SK-MEL-5 (cell line): ENCODE data around the genes CSNK1G1, SPG21 and HACD3.

GRCh38 chr15:64014792-64015472, 31.4 kb downstream of the DAPK2 start:
RAMPAGE:
- cytosol, long total RNA = no peak
- long total RNA = no peak
- nucleus, long total RNA = no peak

DNA sequence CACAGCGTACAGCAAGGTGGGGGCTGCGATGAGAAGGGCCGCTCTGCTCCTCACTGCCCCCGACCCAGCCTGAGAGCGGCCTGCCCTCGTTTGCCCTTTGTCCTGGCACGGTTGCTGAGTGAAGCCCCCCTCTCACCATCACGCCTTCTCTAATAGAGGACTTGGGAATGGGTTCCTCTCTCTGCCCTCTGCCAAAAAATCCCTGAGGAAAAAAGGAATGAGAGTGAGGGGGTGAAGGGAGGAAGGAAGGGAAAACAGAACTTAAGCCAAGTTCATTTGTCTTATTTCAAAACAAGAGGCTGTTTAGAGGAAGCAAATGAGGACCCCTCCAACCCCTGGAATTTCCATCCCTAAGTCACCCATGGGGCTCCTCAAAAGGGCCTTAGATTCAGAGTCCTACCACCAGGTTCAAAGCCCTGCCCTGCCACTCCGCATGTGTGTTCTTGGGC, 685 bp upstream of the DAPK2 start:
RAMPAGE:
- cytosol, long total RNA = no peak
- long total RNA = no peak
- nucleus, long total RNA = no peak

DNA sequence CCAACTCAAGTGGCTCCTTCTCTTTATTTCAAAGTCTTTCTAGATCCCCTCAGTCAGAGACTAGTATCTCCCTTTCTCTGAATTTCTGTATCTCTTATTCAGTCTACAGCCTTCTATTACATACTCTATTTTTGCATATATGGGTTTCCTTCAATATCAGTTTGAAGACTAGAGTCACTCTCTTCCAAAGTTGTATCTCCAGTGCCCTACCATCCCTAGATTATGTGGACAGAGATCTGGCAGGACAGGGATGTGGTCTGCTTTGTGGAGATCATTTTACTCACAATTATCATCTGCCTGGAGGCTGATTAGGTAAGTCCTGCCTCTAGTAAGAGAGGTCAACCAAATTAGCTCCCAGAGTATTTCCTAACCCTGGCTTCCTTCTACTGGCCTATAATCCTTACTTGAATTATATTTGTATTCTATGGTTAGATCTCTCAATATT, 1.2 kb downstream of the CIAO2A start:
RAMPAGE:
- cytosol, long total RNA = no peak
- long total RNA = no peak
- nucleus, long total RNA = no peak

DNA sequence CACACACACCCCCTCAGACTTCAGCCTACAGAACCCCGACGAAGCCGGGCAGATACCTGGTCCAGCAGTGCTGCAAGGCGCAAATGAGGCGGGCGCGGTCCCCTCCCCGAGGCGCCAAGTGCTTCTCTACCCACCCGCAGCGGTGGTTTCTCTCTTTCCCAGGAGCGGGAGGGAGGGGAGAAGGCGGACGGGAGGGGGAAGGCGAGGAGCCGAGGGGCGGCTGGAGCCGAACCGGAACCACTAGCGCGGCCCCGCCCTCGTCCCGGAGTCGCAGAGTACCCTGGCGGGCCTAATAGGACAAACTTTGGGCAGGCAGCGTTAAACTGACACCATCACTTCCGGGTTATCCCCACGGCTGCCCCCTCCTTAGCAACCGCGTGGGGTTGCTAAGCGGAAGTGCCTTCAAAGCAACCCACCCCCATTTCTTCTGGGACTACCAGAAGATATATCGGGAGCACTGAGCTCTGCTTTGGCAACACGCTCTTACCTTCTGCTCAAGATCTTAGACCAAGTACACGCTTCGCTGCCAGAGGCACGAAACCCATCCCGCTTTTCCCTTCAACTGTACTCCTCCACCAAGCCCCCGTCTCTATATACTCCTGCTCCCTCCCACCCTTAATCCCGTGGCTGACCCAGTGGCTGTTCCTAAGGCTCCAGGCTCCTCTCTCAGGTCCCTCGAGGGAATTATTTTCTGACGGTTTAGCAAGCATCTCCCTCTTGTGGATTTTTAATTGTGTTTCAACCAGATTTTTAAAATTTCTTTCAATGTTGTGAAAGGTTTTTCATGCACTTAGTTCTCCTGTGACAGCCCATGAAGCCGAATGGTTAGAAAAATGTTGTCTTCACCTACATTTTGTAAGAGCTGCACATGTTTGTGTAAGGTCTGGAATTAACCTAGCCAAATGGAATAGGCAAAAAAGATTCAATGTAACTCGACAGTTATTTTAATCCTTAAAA, at the start of gene CSNK1G1:
TSS of gene CSNK1G1 (minus strand) at position 242 of the 957 bp plus-strand sequence.
RAMPAGE:
- cytosol, long total RNA = no peak
- long total RNA = no peak
- nucleus, long total RNA = no peak

DNA sequence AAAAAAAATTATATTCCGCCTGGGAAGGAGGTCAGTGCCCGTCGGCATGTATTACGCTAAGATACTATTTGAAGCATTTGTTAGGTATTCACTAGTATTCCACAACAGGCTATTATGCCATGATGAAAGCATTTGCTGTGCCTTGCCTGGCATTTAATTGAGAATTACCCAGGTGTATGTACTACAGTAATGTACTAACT, 3.2 kb downstream of the TRIP4 start:
RAMPAGE:
- cytosol, long total RNA = no peak
- long total RNA = no peak
- nucleus, long total RNA = no peak

GRCh38 chr15:64675712-64676276, 99.6 kb downstream of the RBPMS2 start:
RAMPAGE:
- cytosol, long total RNA = no peak
- long total RNA = no peak
- nucleus, long total RNA = no peak

DNA sequence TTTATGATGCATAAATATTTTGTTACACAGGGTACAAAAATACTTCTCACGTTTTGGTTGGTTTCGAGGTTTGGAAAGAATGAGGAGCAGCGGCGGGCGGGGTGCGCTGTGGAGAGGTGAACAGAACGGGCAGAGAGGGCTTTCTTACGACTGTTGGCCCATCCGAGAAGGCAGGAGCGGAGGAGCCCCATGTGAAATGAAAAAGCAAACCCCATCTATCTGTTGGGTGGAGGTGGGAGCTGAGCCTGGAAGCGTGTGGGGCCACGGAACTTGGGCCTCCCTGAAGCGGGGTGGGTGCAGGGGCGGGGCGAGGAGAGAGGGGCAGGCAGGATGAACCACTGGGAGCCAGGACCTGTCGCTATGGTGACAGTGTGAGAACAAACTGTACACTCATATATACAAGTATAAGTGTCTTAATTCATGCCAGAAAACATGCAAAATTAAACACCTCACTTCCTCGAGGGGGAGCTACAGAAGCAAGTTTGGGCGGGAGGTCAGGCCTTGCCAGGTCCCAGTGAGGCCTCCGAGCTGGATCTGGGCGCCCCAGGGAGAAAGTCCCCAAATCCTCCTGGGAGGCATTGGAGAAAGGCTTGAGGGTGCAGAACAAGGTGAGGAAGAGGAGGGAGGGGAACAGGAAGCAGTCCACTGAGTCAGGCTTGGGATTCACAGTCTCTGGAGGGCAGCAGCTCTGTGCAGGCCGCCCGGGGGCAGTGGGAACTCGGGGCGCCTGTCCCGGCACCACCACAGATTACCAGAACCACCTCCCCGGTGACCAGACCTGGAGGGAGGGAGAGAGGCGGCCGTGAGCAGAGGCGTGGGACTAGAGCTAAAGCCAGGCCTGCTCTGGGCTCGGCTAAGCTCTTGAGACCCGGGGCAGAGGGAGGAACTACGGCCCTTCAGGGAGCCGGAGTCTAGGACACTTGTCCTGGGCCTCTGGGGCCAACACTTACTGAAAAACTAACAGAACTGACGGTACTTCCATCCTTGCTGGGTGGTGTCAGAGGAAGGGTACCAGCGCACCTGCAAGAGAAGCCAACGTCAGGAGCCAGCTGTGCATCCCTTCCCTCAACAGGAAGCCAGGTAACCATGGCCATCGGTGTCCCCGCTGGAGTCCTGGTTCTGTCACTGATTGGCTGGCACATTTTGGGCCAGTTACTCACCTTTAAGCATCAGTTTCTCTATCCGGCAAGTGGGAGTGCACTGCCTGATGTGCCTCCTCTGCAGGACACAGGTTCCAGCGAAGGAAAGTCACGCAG, 34.7 kb downstream of the RBPMS2 start:
RAMPAGE:
- cytosol, long total RNA = no peak
- long total RNA = no peak
- nucleus, long total RNA = no peak

DNA sequence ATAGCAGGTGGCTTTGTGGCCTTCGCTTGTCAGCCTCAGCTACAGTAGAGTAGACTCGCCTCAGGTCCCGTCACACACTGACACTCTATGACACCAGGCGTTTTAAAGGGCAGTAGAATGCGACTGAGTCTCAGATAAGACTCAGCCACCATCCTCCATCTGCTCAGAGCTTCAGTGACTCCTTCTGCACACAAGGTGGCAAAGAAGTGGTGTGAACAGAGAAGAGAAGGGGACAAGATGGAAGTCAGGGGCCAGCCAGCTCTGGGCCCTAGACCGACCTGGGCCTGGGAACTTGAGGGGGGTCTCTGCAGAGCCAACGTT, 12.8 kb downstream of the RBPMS2 start:
RAMPAGE:
- cytosol, long total RNA = no peak
- long total RNA = no peak
- nucleus, long total RNA = no peak

DNA sequence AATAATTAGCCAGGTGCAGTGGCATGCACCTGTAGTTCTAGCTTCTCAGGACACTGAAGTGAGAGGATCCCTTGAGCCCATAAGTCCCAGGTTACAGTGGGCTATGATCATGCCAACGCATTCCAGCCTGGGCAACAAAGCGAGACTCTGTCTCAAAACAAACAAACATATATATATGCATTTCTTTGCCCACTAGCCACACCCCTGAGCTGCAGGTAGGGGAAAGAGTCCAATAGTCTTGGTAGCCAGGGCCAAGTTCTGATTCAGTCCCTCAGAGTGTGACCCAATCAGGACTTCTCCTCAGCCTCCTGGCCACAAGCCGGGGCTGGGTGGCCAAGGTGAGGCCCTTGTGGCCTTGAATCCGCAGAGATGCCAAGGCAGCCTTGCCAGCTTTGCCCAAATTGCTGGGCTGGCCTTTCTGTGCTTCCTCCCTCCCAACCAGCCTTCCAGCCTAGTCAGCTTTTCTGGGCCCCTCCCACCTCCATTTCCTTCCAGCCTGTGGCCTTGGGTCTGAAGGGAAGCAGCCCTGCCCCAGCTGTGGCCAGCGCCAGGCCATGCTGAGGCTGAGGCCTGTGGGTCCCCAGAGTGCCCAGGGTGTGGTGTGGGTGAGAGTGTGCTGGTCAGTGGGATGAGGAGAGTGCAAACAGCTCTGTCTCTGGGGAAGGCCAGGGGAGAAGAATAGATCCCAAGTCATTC, 34.3 kb upstream of the ANKDD1A start:
RAMPAGE:
- cytosol, long total RNA = no peak
- long total RNA = no peak
- nucleus, long total RNA = no peak

RAMPAGE:
- cytosol, long total RNA = no peak
- long total RNA = no peak
- nucleus, long total RNA = no peak
Measured at GRCh38 chr15:64878645-64879195, 33.0 kb upstream of the ANKDD1A start.

DNA sequence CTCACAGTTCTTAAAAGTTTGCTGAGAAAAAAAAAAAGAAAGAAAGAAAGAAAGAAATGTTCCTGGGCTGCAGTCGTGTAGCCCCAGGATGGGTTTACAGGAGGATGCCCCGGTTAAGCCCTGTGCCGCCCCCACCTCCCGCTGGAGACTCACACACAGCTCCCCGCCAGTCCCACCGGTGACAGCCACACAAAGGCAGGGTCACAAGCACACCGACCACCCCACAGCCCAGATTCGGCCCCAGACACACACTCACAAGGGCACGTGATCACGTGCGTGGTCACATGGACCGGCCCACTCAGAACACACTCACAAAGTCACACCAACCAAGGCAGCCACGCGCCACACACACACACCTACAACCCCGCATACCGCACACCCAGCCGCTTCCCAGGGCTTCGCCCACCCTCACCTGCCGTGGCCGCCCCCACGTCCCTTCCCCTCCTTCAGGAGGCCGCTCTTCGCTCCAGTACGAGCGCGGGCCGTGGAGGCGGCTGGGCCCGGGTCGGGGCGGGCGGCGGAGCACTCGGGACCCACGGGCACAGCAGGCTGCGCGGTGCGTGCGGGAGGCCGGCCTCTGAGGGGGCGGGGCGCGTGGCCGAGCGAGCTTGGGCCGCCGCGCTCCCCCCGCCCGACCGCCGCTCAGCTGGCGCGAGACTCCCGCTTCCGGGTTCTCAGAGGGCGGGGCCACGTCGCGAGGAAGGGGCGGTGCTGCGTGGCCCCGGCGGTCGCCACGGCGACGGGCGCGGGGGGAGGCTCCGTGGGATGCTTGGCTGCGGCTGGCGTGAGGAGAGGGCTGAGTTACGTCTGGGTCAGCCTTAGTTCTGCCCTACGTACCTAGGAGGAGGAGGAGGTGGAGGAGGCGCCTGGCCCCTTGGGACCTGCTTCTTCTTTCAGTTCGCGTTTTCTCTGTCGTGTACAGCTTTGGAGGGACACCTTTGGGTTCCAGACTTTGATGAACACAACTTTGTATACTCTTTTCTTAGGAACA, at the start of gene SPG21:
TSS of gene SPG21 (minus strand) at position 662 of the 991 bp plus-strand sequence.
RAMPAGE:
- cytosol, long total RNA = no peak
- long total RNA = no peak
- nucleus, long total RNA = no peak

GRCh38 chr15:65066222-65067406, 1.2 kb downstream of the RASL12 start:
RAMPAGE:
- cytosol, long total RNA = no peak
- long total RNA = no peak
- nucleus, long total RNA = no peak

GRCh38 chr15:65088654-65089173, 12.2 kb downstream of the KBTBD13 start:
RAMPAGE:
- cytosol, long total RNA = no peak
- long total RNA = no peak
- nucleus, long total RNA = no peak

GRCh38 chr15:65128896-65129401, 4.7 kb downstream of the PDCD7 start:
RAMPAGE:
- cytosol, long total RNA = no peak
- long total RNA = no peak
- nucleus, long total RNA = no peak

DNA sequence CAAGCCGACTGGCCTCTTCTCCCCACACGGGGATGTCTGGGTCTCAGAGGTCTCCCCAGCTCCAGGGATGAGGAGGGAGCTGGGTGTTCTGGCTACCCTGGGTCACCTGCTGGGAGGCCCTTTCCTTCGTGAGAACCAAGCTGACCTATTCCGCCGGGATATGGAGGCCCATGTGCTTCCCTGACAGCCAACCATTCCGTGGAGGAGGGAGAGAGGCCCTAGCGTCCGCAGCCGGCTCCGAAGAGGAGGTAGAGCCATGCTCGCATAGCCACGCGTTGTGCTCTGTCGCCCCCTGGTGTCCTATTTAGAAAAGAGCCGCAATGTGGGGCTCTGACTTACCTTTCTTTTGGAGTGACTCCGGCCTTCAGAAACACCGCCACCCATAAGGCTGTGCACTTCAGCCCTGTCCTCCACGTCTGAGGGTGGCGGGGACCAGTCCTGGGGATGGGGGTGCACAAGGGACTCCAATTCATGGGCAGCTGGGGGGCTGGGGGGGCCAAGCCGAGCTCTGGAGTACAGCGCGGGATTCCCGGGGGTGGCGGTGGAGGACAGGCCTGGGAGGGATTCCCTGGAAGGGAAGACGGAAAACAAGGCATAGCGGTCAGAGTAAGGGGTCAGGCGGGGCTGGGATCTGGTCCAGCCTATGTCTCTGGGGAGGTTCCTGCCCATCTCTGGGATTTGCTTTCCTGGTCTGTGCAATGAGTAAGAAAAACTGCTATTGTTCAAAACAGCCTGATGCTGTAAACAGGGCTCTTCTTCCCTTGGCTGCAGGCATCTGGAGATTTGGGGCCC, 7.9 kb upstream of the IGDCC3 start:
RAMPAGE:
- cytosol, long total RNA = no peak
- long total RNA = no peak
- nucleus, long total RNA = no peak

DNA sequence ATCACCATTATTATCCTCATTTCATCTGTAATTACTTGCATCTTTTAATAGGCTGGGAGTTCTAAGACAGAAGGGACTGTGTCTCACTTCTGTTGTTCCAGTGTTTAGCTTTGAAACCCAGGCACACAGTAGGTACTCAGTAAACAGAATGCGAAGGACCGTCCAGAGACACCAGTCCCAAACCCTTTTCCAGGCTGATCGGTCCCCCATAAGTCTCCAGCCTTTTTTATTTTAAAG, 303 bp upstream of the HACD3 start:
RAMPAGE:
- cytosol, long total RNA = no peak
- long total RNA = no peak
- nucleus, long total RNA = no peak

DNA sequence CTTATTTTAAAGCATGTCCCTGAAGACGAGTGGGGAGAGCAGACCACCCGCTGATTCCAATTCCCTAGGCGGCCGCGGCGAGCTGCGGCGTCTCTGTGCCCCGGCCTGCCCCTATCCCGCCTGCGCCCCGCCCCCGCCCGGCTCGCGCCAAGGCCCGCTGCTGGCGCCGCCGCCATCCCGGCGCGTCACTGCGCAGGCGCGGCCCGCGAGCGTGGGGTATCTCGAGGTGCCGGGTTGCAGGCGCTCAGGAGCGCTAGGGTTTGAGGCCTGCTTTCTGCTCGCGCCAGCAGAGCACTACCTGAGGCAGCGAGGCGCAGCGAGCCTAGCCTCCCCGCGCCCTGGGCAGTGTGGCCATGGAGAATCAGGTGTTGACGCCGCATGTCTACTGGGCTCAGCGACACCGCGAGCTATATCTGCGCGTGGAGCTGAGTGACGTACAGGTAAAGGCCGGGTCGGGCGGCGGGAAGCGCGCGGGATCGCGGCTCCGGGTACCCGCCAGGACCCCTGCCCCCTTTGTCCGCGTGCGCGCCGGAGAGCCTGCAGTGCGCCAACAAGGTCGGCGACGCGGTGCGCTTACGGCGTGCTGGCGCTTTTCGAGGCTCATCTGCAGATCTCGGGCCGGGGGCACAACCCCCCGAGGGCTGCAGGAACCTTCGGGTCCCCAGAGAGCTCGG, at the start of gene HACD3:
TSS of gene HACD3 (plus strand) at position 185 of the 674 bp plus-strand sequence.
RAMPAGE:
- cytosol, long total RNA = start-site peak on the plus strand centred at position 214 of the sequence, 70 bp wide, 2,380 and 2,063 reads in 2 replicates
- long total RNA = start-site peak on the plus strand centred at position 222 of the sequence, 97 bp wide, 2,057 and 2,062 reads in 2 replicates
- nucleus, long total RNA = start-site peak on the plus strand centred at position 212 of the sequence, 55 bp wide, 120 and 50 reads in 2 replicates

RAMPAGE:
- cytosol, long total RNA = no peak
- long total RNA = no peak
- nucleus, long total RNA = no peak
Measured at GRCh38 chr15:65578626-65579474, 32.1 kb downstream of the INTS14 start.

DNA sequence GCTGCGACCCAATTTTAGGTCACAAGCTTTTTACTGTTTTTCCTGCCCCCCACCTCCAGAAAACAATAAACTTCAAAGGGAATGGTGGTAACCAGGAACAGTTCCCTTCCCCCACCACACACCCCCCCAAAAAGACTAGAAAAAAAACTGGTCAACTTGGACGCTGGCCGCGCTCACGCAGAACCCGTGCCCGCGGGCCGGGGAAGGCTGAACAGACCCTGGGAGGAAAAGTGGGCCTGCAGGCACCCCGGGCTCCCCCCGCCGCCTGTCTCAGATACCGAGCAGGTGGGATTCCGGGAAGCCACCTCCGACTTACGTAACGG, 791 bp downstream of the DENND4A start:
RAMPAGE:
- cytosol, long total RNA = no peak
- long total RNA = no peak
- nucleus, long total RNA = no peak

GRCh38 chr15:65829131-65829462, 37.0 kb upstream of the DENND4A start:
RAMPAGE:
- cytosol, long total RNA = no peak
- long total RNA = no peak
- nucleus, long total RNA = no peak